Testis (tissue), 5 donors: Measurements from ENCODE around the genes KIZ, NKX2-2 and GZF1.

- PRO-cap, 3 experiments: no peak in any of the 3 experiments
- RAMPAGE, long total RNA, 2 experiments: no peak in any of the 2 experiments
- RRBS: no CpG with 5 or more reads among the region's 9 CpGs
Observed at GRCh38 chr20:20466173-20467515, 98.7 kb downstream of the INSM1 start.

- PRO-cap, 3 experiments: peak in 3 of 3 experiments; most common plus-strand start chr20:21126082 (in 3); most common minus-strand start chr20:21125891 (in 3)
- RAMPAGE, long total RNA, 2 experiments: start-site peak on the plus strand in 2 of 2 experiments, at chr20:21125991-21126107 at its widest, 1,817 to 2,267 reads per replicate
- RRBS: 1% methylated on average over 35 of the region's 86 CpGs
Observed at GRCh38 chr20:21125681-21126898, at the start of gene KIZ. Gene KIZ (plus strand): TSS chr20:21126082.

DNA sequence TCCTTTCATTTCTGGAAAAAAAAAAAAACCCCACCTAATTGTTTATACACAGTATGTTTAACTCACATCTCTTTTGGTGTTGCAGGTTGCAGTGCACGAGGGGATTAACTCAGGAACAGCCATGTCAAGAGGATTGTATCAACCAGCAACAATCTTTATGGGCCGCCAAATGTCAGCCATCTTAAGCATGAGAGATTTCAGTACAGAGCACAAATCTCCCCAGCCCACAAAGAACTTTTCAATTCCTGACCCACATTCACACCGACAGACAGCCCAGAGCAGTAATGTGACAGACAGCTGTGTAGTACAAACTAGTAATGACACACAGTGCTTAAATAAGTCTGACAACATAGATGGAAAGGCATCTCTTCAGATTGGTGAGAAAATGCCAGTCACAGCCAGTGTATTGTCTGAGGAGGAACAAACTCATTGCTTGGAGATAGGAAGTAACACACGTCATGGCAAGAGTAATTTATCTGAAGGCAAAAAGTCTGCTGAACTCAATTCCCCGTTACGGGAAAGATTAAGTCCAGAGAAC, 36.0 kb downstream of the KIZ start:
- PRO-cap, 3 experiments: no peak in any of the 3 experiments
- RAMPAGE, long total RNA, 2 experiments: no peak in any of the 2 experiments
- RRBS: no CpG with 5 or more reads among the region's 6 CpGs

DNA sequence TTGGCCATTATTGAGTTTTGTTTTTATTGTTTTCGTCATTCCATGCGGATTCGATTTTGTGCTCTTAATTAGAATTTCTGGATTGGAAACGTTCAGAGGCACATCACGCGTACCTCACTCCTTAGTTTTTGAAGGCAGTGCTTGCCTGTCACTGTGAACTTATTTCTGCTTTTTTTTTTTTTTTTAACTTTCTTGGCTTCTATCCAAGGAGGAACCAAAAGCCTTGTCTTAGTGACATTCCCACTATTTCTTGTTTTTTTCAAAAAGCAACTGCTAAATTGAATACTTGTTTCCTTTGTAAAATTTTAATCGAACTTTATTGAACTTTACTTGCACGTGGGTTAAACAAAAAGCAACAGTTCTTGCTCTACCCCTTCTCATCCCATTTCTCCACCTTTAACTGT, 1.1 kb downstream of the XRN2 start:
- PRO-cap, 3 experiments: peak in 3 of 3 experiments; most common plus-strand start position 71 of the sequence (in 1); most common minus-strand start position 130 of the sequence (in 3)
- RAMPAGE, long total RNA, 2 experiments: no peak in any of the 2 experiments
- RRBS: no CpG with 5 or more reads among the region's 8 CpGs

- PRO-cap, 3 experiments: no peak in any of the 3 experiments
- RAMPAGE, long total RNA, 2 experiments: no peak in any of the 2 experiments
- RRBS: 1% methylated on average over 13 of the region's 69 CpGs
Observed at GRCh38 chr20:21513519-21514620, at the start of gene NKX2-2. Gene NKX2-2 (minus strand): TSS chr20:21514064.

- PRO-cap, 3 experiments: no peak in any of the 3 experiments
- RAMPAGE, long total RNA, 2 experiments: no peak in any of the 2 experiments
- RRBS: 55% methylated on average over 3 of the region's 11 CpGs
Observed at GRCh38 chr20:22430804-22431275, 153.5 kb downstream of the FOXA2 start.

GRCh38 chr20:22984241-22984755, 50.8 kb upstream of the SSTR4 start:
- PRO-cap, 3 experiments: no peak in any of the 3 experiments
- RAMPAGE, long total RNA, 2 experiments: no peak in any of the 2 experiments
- RRBS: no CpG with 5 or more reads among the region's 7 CpGs

GRCh38 chr20:23049210-23049497, 318 bp downstream of the THBD start:
- PRO-cap, 3 experiments: no peak in any of the 3 experiments
- RAMPAGE, long total RNA, 2 experiments: no peak in any of the 2 experiments
- RRBS: 2% methylated on average over 10 of the region's 33 CpGs

GRCh38 chr20:23087813-23088300, 1.7 kb upstream of the CD93 start:
- PRO-cap, 3 experiments: no peak in any of the 3 experiments
- RAMPAGE, long total RNA, 2 experiments: no peak in any of the 2 experiments
- RRBS: no CpG with 5 or more reads among the region's 10 CpGs

- PRO-cap, 3 experiments: peak in 1 of 3 experiments; most common minus-strand start chr20:23164545 (in 1)
- RAMPAGE, long total RNA, 2 experiments: no peak in any of the 2 experiments
- RRBS: 56% methylated on average over 3 of the region's 18 CpGs
Observed at GRCh38 chr20:23164017-23164707, 78.0 kb upstream of the CD93 start.

DNA sequence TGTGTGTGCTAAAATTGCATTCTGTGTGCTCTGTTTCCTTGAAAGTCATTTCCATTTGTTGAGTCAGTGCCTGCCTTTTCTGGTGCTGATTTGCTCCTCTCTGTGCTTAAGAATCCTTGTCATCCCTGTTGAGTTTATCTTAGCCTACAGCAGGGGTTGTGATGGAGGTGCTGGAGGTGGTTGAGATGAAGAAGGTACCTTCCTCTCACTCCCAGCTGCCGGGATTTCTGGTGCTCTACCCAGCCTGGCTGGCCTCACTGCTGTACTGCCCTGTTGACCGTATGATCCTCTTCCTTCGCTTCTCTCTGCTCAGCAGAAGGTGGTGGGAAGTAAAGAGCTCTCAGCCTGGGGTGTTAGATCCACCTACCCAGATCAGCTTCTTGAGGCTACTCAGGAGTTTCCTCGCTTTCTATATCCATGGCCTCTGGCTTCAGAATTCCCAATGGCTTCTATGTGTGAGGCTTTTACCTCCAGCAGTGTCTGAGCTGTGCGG, 101.1 kb upstream of the NXT1 start:
- PRO-cap, 3 experiments: no peak in any of the 3 experiments
- RAMPAGE, long total RNA, 2 experiments: no peak in any of the 2 experiments
- RRBS: no CpG with 5 or more reads among the region's 5 CpGs

- PRO-cap, 3 experiments: peak in 1 of 3 experiments; most common minus-strand start chr20:23305163 (in 1)
- RAMPAGE, long total RNA, 2 experiments: start-site peak on the minus strand in 1 of 2 experiments, at chr20:23305115-23305235 at its widest, 18 reads per replicate
- RRBS: no CpG with 5 or more reads among the region's 3 CpGs
Observed at GRCh38 chr20:23305008-23305446, 45.6 kb upstream of the NXT1 start.

DNA sequence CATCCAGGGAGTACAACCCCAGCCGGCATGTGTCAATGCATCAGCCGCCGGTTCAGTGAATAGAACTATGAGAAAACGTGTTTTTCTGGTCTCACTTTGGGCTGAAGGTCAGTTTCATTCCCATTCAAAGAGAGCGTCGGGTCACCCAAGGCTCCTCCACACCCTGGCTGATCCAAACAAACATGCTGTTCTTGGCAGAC, 35.5 kb upstream of the NXT1 start:
- PRO-cap, 3 experiments: no peak in any of the 3 experiments
- RAMPAGE, long total RNA, 2 experiments: no peak in any of the 2 experiments
- RRBS: no CpG with 5 or more reads among the region's 6 CpGs

- PRO-cap, 3 experiments: peak in 3 of 3 experiments; most common plus-strand start chr20:23362217 (in 2); most common minus-strand start chr20:23361793 (in 2)
- RAMPAGE, long total RNA, 2 experiments: start-site peak on the plus strand in 2 of 2 experiments, at chr20:23361961-23362221 at its widest, 71 to 1,201 reads per replicate
- RRBS: 1% methylated on average over 62 of the region's 106 CpGs
Observed at GRCh38 chr20:23361711-23362516, at the start of gene GZF1. Gene GZF1 (plus strand): TSS chr20:23362182.

DNA sequence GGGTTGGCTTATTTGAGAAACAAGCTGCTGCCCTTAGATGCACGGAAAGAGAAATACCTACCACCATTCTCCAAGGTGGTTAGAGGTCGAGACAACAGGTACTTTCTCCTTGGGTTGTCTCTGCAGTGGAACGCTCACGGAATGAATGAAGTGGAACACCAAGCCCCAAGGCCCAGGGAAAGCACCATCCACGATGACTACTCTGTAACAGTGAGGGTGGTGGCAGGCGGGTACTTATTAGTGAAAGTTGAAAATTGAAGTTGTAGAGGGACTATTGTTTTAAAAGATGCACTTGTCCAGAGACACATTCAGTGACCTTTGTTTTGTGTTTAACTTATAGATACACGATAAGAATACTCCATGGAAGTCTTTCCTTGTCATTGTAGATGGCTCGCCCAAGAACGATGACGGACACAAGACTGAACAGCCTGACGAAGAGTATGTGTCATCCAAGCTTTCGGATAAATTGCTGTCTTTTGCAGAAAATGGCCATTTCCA, 7.8 kb downstream of the GZF1 start:
- PRO-cap, 3 experiments: no peak in any of the 3 experiments
- RAMPAGE, long total RNA, 2 experiments: no peak in any of the 2 experiments
- RRBS: no CpG with 5 or more reads among the region's 12 CpGs

- PRO-cap, 3 experiments: no peak in any of the 3 experiments
- RAMPAGE, long total RNA, 2 experiments: no peak in any of the 2 experiments
- RRBS: no CpG with 5 or more reads among the region's 4 CpGs
Observed at GRCh38 chr20:23552192-23552611, 16.1 kb downstream of the CST9L start.

- PRO-cap, 3 experiments: no peak in any of the 3 experiments
- RAMPAGE, long total RNA, 2 experiments: no peak in any of the 2 experiments
- RRBS: no CpG with 5 or more reads among the region's 4 CpGs
Observed at GRCh38 chr20:23630530-23630867, 7.3 kb downstream of the CST3 start.

GRCh38 chr20:24432123-24432447, 37.3 kb upstream of the SYNDIG1 start:
- PRO-cap, 3 experiments: no peak in any of the 3 experiments
- RAMPAGE, long total RNA, 2 experiments: no peak in any of the 2 experiments
- RRBS: no CpG with 5 or more reads among the region's 2 CpGs

DNA sequence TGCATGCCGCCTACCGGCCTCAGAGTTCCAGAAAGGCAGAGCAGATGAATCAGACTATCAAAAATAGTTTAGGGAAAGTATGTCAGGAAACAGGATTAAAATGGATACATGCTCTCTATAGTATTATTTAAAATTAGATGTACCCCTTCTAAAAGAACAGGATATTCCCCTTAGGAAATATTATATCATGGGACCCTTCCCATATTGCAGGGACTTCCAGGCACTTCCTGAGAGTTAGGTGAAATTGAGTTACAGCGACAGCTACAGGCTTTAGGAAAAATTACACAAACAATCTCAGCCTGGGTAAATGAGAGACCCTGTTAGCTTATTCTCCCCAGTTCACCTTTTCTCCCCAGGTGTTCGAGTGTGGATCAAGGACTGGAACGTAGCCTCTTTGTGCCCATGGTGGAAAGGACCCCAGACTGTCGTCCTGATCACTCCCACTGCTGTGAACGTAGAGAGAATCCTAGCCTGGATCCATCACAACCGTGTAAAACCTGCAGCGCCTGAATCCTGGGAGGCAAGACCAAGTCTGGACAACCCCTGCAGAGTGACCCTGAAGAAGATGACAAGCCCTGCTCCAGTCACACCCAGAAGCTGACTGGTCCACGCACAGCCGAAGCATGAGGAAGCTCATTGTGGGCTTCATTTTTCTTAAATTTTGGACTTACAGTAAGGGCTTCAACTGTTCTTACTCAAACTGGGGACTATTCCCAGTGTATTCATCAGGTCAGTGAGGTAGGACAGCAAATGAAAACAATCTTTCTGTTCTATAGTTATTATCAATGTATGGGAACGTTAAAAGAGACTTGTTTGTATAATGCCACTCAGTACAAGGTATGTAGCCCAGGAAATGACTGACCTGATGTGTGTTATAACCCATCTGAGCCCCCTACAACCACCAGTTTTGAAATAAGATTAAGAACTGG, 17.8 kb upstream of the CST7 start:
- PRO-cap, 3 experiments: no peak in any of the 3 experiments
- RAMPAGE, long total RNA, 2 experiments: no peak in any of the 2 experiments
- RRBS: no CpG with 5 or more reads among the region's 12 CpGs

DNA sequence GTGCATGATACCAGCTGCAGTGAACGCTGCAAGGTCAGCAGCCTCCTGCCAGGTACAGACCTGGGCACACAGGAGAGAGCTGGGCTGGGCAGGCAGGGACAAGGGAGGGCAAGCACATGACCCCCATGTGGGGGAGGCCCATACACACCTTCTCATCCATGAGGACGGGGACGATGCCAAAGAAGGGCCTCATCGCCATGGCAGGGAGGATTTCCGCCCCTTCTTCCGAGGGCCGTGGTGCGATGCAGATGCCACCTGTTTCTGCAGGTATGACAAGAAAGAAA, 21.2 kb upstream of the APMAP start:
- PRO-cap, 3 experiments: no peak in any of the 3 experiments
- RAMPAGE, long total RNA, 2 experiments: no peak in any of the 2 experiments
- RRBS: no CpG with 5 or more reads among the region's 8 CpGs